Pericardium (tissue), 1 donor: Measurements from ENCODE around the gene FGF6.

GRCh38 chr12:3202138-3202577 is 125.0 kb downstream of the TSPAN9 start:
- RRBS, result no CpG with 5 or more reads among the region's 9 CpGs

GRCh38 chr12:3211783-3212032 is 134.5 kb downstream of the TSPAN9 start:
- RRBS, result no CpG with 5 or more reads among the region's 8 CpGs

- RRBS, result no CpG with 5 or more reads among the region's 3 CpGs
These were observed 136.4 kb downstream of the TSPAN9 start for GRCh38 chr12:3213658-3213903.

DNA sequence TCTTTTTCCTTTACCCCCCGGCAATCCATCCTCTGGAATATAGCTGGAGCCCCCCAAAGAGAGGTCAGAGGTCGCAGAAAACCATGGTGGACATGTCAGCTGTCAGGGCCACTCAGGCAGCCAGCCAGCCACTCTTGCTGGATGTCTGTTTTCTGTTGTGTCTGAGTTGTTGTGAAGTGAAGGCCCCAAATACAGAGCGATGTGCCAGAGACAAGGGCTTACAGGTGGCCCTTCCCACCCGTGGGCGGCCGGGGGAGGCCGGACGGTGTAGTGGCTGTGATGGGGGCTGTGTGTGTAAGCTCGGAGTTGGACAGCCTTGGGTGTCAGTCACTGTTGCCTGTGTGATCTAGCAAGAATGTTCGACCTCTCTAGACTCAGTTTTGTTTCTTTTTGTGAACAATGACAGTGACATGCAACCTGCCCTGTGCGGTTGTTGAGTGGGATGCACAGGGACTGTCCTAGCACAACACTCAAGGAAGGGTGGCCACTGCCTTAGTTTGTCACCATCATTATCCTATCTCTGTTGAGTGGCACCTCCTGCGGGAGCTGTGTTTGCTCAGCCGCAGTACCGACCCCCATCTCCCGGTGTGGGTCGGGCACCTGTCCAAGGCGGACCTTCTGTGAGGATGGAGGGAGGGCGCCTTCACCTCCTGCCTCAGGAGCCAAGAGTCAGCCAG is 141.8 kb downstream of the TSPAN9 start:
- RRBS, result no CpG with 5 or more reads among the region's 18 CpGs

DNA sequence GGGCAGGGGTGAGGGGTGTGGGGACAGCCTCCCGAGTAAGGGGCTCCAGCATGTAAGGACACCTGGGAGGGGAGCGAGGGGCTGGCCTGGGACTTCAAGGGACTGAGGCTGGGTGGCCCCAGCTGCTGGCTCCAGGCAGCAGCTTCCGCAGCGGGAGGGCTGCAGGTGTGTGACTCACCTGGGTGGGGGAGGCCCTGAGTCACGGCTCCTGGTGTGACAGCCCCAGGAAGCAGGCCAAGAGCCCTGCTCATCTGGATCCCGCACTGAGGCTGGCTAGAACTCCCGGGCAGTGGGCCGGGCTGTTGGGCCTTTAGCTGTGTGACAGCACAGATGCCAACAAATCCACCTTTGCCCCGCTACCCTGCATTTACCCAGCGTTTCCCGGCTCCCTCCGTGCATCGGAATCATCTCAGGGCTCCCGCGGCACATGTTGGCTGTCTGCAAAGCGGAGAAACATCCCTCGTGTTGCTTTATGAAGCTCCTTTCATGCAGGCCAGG is 180.0 kb upstream of the PRMT8 start:
- RRBS, result 65% methylated on average over 4 of the region's 17 CpGs

GRCh38 chr12:3728057-3729147 is 24.5 kb downstream of the CRACR2A start:
- RRBS, result no CpG with 5 or more reads among the region's 17 CpGs

GRCh38 chr12:3951456-3952053 is 78.4 kb upstream of the PARP11 start:
- RRBS, result no CpG with 5 or more reads among the region's 20 CpGs

GRCh38 chr12:4115009-4115432 is 158.5 kb upstream of the CCND2 start:
- RRBS, result no CpG with 5 or more reads among the region's 7 CpGs

DNA sequence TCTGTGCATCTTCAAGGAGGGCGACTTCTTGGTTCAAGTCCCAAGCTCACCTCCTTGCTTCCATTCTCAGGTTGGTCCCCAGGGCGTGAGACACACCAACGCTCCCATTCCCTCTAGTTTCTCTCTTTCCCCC is 109.4 kb upstream of the CCND2 start:
- RRBS, result no CpG with 5 or more reads among the region's 3 CpGs

DNA sequence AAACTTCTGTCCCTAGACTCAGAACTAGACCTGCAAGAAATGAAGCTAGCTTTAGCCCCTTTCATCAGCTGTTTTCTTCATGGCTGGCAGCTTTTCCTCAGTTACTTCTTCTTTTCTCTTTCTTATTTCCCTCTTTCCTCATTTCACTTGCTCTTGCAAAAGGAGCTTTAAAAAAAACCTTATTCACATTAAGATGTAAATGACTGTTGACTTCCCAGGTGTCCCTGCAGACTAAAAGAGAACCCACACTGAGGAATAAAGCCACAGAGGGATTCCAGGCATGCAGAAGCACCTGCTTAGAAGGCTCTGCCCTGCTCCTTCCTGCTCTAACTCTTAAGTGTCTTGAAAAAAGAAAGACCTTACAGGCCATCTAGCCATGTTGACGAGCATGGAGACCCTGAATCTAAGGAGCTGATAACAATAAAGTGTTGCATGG is 69.7 kb upstream of the CCND2 start:
- RRBS, result no CpG with 5 or more reads among the region's 1 CpG

DNA sequence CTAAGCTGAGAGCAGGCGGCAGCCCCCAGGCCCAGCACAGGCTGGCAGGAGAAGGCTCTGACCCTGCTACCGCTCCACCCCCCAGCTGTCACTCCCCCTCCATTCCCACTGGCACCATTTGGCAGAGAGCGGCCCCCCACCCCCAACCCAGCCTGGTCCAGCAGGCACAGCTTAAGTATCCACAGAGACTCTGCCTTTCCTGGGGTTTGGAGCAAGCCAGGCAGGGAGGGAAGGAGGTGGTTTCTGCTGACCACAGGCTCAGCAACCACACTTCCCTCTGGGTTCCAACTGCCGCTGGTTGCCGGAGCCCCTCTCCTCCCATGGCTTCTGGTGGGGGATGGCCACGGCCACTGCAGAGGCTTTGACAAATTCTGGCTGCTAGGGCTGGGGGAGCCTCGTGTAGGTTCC is 30.5 kb upstream of the CCND2 start:
- RRBS, result no CpG with 5 or more reads among the region's 7 CpGs

DNA sequence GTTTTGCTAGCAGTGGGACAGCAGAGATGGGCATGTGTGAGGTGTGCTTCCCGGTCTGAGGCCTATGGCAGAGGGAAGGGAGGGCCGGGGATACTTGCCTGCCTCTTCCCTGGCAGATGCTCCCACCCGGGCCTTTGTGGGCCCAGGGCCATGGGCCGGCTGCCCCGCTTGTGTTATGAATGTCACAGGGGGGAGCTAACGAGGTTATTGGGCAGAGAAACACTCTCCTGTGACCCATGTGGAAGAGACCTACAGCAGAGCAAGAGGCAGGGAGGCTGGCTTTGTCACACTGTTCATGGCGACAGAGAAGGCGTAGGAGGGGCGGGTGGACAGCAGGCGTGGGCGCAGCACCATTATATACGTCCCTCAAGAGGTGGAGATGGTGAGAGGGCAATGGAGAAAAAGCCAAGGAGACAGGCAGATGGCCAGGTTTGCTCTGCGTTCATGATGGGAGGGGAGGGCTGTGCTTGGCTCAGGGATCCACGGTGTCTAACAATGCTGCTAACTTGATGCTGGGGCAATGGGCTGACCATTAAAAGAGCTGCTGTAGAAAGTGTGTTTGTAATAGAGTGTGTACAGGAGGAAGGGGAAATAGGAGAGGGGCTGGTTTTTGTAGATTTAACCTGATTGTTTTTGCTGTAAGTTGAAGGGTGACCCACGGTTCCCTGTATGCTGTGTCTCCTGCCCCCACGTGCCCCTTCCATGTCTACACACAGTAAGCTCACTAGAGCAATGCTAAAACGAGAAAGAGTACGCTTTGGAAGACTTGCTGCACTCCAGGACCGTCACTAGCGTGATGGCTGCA is 13.4 kb downstream of the CCND2 start:
- RRBS, result 73% methylated on average over 1 of the region's 20 CpGs

DNA sequence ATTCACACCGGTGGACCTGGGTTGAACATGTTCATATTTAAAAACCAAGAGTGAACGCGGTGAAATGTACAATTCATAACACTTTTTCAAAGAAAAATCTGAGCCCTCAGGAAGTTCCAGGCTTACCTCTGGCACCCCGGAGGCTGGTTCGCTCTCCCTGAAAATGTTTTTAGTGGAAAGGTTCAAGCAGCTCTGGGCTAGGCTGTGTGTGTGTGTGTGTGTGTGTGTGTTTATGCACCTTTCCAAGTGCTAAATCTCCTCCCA is 17.4 kb downstream of the CCND2 start:
- RRBS, result no CpG with 5 or more reads among the region's 5 CpGs

DNA sequence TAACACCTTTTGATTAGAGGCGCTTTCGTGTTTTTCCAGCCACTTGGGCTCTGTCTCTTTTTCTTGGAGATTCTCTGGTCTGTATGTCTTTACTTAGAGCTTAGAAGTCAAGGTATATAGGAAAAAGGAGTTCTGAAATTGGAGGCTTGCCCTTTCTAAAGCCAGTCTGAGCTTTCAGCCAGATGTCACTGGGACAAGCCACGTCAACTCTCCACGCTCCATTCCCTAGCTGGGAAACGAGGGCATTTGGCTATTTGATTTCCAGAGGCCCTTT is 20.9 kb downstream of the CCND2 start:
- RRBS, result no CpG with 5 or more reads among the region's 5 CpGs

DNA sequence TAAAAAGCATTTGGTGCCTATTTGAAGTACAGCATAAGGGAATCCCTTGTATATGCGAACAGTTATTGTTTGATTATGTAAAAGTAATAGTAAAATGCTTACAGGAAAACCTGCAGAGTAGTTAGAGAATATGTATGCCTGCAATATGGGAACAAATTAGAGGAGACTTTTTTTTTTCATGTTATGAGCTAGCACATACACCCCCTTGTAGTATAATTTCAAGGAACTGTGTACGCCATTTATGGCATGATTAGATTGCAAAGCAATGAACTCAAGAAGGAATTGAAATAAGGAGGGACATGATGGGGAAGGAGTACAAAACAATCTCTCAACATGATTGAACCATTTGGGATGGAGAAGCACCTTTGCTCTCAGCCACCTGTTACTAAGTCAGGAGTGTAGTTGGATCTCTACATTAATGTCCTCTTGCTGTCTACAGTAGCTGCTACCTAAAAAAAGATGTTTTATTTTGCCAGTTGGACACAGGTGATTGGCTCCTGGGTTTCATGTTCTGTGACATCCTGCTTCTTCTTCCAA is 20.8 kb upstream of the TIGAR start:
- RRBS, result no CpG with 5 or more reads among the region's 2 CpGs

GRCh38 chr12:4301373-4302518 is 19.3 kb upstream of the TIGAR start:
- RRBS, result no CpG with 5 or more reads among the region's 17 CpGs

- RRBS, result 71% methylated on average over 7 of the region's 26 CpGs
These were observed at the start of gene FGF6 for GRCh38 chr12:4445432-4446206. Gene FGF6 (minus strand): TSS chr12:4445815.

GRCh38 chr12:4673044-4674002 is 24.4 kb downstream of the NDUFA9 start:
- RRBS, result no CpG with 5 or more reads among the region's 8 CpGs

DNA sequence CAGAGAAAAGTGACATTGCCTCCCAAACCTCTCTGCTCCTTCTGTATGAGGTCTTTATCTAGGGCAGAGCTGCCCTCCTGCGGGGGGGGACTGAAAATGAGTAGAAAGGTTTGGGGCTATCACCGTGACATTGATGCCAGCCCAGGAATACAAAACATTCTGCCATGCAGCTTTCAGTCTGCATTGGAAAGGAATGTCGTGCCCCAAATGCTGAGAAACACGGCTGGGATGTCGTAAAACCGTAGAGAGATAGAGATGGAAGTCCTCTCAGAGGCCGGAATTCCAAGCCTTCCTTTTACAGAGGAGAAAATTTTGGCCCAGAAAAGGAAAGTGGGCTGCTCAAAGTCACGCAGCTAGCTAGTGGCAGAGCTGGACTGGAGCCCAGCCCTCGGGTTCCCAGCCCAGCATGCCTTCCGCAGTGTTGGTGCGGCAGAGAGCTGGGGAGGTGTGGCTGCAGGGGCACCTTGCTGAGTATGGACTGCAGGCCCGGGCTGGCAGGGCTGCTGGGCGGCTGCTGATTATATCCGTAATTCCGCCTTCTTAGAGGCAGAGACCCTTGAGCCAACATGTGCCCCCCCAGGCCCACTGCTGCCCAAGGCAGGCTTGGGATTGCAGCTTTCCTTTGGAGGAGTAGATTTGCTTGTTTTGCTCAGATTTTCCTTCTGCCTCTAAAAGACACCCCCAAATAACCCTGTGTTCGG is 50.3 kb downstream of the KCNA1 start:
- RRBS, result no CpG with 5 or more reads among the region's 16 CpGs

DNA sequence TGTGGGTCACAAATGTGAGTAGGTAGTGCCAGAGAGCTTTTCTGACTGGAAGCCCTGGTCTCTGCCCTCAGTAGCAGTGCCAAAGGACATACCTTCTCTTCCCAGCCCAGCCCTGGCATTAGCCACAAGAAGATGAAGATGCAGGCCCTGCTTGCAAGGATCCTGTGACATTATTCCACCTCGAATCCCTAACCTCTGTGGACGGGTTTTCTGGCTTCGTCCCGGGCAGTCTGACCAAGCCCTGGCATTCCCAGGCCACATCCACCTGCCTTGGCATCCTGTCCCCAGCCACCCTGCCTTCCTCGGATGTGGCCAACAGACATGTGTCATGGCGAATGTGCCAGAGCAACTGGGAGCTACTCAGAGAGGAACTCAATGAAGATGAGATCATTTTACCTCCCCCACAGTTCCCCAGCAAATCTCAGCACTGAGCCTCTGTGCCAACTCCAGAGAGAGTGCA is 33.6 kb upstream of the KCNA5 start:
- RRBS, result no CpG with 5 or more reads among the region's 6 CpGs